ENCODE measurements around a stretch of chr5.

DNA sequence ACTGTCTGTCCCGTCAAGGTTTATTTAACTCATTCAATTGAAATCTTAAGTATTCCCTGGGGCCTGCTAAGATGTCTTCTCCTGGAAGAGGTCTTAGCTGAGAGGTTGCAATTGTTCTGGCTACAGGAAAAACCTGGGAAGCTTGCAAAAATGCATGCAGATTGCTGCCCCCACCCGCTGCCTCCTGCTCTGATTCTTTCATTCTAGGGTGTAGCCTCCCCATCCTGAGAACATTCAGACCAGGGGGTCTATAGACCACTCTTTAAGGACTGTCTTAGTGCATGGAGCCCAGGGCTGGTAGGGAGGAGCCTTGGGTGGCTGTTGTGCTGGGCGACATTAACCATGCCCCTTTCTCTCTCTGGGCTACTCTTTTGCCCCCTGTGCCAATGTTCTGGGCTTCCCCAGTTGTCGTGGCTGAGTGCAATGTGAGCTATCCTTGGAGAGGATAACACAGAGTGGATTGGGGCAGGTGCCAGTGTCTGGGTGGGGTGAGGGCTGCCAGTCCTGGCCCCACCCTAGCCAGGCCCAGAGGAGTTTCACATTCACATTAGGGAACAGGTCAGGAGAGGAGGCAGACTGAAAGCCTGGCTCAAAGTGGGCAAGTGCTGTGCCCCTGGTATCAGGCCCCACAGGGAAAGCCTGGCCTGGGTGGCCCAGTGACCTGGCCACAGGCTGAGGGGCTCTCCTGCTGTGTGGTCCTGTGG is 7.7 kb upstream of the NDST1 start:
- PRO-cap, 2 experiments = peak in 2 of 2 experiments; most common plus-strand start position 545 of the sequence (in 1)

DNA sequence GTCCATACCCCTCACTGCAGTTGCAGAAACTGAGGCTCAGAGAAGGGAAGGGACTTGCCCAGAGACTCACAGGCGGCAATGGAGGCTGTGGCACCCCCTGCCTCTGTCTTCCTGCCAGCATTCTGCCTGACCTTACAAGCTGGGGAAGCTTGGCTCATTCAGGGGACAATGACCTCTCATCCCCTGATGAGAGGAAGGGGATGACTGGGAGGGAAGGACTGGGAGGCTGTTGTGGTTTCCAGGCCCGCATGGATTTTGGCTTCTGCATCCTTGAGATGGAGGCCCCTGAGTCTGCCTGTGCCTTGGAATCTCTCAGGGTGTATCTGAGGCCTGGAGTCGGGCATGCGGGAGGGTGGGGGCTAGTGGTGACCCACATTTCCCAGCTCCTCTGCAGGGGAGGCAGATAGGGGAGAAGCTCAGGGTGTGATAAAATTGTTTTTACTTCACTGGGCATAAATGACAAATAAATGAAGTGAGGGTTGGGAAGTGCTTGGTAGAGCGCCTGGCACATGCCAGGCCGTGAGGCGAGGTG is 1.0 kb downstream of the NDST1 start:
- PRO-cap, 2 experiments = peak in 1 of 2 experiments; most common plus-strand start position 200 of the sequence (in 1); most common minus-strand start position 124 of the sequence (in 1)

GRCh38 chr5:150581989-150582743 is 58.3 kb upstream of the SYNPO start:
- PRO-cap, 2 experiments = no peak in any of the 2 experiments

DNA sequence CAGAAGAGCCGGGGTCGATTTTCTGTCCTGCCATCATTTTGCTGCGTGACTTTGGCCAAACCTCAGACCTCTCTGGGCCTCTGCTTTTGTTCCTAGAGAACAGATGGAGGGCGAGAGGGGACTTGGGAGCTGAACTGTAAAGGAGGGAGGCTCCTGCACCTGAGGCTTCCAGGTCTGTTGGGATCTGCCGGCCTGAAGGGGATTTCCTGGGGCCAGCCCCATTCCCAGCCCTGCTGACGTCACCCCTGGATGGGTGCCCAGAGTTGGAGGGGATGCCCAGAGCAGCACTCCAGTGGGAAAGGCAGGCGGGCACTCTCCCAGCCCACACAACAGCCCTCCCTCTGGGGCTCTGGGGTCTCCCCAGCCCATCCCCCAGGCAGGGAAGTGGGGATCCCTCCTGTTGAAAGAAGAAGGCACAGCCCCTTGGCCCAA is 40.4 kb upstream of the SYNPO start:
- PRO-cap, 2 experiments = peak in 1 of 2 experiments; most common plus-strand start position 292 of the sequence (in 1); most common minus-strand start position 186 of the sequence (in 1)

DNA sequence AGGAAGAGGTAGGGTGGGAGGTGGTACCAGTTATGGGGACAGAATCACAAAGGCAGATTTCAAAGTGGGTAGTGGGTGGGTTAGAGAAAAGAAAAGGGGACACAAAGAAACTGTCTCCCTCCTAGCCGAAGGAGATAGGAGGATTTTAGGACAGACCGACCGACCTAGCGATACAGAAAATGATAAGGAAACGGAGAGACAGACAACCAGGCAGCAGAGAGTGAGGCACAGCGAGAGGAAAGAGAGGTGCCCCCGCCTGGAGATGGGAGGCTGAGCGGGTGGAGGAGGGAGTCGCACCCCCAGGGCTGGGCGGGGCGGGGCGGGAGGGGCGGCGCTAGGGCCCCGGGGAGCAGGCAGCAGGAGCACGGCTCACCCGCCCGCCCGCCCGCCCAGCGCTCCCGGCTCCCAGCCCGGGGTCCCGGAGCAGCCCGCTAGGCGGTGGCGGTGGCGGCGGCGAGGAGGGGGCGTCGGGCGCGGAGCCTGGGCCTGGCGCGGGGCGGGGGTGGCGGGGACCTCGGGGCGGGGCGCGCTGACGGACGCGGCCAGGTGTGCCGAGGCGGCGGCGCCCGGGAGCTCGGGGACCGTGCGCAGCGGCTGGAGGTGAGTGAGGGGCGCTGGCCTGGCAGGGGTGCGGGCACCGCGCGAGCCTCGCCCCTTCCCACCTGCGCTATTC is 16.0 kb upstream of the SYNPO start:
- PRO-cap, 2 experiments = peak in 1 of 2 experiments; most common plus-strand start position 337 of the sequence (in 1); most common minus-strand start position 237 of the sequence (in 1)

DNA sequence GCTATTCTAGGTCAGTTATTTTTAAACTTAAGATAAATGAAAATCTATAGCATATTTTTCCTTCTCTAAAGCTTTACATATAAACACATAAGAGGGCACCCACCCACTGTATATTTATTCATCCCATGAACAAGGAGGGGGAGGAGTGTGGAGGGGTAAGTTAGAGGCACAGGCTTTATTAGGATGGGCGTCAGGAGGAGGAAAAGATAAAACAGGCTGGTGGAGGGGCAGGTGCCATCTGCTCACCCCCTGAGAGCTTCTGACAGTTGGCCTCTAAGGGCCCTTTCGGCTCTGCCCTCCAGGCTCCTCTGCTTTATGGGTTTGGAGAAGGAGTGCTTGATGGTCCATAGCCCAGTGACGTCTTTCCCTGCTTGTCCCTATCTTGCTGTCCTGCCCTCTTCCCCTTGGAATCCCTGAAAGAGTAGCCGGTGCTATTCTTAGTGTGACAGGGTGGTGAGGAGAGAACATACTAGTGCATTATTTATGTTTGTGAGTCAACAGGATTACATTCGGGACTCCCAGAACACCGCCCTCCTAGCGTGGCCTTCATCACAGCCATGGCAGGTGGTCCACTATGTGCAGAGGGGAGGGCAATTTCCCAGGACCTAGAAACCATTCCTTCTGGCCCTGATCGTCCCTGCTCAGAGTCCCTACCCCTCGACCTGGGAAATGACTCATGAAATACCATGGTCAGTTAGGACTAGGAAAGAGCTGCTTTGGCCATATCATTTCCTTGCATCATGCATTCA is 7.9 kb upstream of the SYNPO start:
- PRO-cap, 2 experiments = no peak in any of the 2 experiments

DNA sequence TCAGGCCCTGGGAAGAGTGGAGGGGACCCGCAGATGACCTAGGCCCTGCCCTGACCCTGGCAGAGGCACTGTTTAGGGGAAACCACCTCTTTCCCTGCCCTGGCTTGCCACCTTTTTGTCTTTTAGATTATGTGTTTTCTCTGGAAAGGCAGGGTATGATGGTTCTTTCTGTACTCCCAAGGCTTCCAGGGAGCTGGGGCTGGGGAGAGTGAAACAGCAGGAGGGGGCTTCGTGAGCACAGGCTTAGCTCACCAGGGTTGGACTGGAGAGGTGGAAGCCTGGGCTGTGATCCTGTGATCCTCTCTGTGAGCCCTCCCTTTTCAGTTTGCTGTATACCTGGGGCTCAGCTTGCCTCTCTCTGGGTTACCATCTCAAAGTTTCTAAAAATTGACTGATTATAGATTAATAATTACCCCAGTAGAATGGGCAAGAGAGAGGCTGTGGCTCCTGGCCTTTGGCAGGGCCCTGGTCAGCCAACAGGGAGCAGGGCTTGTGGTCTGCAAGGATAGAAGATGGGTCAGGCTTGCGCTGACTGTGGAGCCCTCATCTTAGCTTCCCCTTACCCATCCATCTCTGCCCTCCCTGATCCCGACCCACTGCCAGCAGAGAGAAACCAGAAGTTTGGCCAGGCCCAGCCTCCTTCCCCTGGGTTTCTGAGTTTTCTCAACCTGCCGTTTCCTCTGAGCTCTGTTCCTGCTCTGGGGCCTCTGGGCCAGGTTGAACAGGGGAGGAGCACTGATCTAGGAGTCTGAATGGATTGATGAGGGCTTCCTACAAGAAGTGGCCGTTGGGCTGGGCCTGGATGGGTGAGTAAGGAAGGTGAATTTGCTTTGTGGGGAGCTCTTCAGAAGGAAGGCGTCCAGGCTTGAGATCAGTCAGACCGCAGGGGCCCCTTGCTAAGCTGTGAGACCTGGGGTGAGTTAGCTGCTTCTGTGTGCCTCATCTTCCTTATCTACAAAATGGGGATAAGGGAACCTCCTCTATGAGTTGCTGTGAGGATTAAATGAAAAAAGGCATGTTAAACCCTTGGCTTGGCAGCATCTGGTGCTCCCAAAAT is 1.5 kb upstream of the SYNPO start:
- PRO-cap, 2 experiments = peak in 2 of 2 experiments; most common minus-strand start position 327 of the sequence (in 2)

- PRO-cap, 2 experiments = no peak in any of the 2 experiments
Observed at GRCh38 chr5:150648798-150649415, 8.4 kb downstream of the SYNPO start.

- PRO-cap, 2 experiments = no peak in any of the 2 experiments
Observed at GRCh38 chr5:150652009-150652339, 9.1 kb upstream of the MYOZ3 start.

DNA sequence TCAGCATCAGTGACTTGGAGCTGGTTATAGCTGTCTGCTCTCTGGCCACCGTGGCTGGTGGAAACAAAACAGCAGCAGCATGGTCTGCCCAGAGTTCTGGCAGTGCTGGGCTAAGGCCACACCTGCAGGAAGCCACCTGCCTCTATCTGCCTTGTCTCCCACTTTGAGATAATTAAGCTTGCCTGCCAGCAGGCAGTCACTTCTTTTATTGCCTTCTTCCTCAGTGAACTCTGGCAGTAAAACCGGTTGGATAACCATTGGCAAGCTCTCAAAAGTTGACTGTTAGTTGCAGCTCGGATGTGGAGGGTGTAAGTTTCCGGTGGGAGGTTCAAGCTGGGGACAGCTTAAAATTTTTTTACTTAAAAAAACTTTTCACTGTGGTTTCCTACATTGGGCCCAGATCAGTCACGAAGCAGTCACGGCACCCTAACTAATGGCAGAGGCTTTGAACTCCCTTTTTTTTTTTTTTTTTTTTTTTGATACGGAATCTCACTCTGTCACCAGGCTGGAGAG is 5.0 kb downstream of the SMIM3 start:
- PRO-cap, 2 experiments = no peak in any of the 2 experiments

DNA sequence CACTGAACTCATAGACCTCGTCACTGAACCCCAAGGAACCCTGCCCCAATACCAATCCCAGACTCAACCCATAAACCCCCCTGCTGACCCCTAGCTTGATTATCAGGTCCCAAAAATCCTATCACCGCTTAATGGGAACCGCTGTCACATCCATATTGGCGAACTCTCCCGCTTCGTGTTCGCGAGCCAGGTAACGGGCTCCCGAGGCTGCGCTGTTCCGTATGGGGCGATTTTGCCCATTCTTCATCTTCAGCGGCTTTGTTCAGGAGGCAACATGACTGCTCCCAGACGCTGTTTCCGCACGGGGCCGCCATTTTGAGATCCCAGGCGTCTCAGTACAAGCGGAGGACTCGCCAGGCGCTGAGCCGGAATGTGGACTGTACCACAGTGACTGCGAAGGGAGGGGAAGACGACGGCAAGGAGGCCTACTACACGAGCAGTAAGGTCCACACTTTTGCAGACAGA is 41.5 kb upstream of the ZNF300 start:
- PRO-cap, 2 experiments = no peak in any of the 2 experiments

DNA sequence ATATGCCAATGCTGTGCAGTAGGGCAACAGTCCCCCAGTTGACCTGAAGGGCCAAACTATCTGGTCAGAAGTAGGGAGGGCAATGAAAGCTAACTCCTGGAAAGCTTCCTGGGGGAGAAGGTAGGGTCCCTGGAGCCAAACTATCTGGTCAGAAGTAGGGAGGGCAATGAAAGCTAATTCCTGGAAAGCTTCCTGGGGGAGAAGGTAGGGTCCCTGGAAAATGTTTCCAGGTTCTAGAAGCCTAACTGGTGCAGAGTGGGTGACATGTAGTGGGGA is 48.4 kb upstream of the ZNF300 start:
- PRO-cap, 2 experiments = peak in 1 of 2 experiments; most common plus-strand start position 67 of the sequence (in 1)

DNA sequence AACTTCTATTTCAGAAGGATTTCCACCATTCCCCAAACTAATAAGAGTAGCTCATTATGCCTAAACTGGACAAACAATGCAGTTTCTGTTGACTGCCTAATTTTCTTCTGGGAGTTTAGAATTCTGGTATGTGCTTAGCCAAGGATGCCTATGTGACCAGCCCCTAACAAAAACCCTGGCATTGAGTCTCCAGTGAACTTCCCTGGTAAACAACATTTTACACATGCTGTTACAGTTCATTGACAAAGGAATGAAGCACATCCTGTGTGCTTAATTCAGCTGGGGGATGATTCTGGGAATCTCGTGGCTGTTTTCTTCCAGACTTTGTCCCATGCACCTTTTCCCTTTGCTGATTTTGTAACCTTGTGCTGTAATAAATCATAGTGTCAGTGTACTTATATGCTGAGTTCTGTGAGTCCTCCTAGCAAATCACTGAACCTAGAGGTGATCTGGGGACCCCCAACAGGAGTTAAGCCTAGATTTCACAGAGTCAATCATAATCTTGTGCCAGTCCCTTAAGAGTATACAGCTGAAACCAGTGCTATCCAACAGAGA is 5.4 kb upstream of the GPX3 start:
- PRO-cap, 2 experiments = peak in 1 of 2 experiments; most common plus-strand start position 398 of the sequence (in 1)

DNA sequence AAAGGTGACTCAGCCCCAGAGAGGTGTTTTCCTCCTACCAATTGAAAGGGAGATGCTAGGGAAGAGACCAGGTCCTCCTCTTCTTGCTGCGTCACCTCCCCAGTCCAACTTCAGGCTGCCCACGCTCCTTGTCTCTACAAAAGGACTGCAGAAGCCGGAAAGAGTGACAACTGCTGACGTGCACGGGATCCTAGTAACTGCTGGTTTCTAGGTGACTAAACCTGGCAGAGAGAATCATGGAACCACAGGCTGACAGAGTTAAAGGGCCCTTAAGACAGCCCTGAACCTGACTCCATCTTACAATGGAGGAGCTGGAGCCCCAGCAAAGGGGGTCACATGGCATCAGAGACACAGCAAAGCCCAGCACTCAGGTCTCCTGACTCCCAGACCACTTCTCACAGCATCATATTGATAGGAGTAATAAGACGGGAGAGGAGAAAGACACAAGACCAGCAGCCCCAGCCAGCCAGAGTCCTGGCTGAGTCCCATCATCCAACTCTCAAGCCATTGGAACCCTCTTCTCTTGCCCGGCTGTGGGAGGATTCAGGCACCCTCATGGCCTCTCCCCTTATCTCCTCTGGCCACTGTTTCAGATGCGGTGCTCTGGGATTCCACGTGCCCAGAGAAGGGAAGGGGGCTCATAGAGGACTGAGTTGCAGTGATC is 2.3 kb downstream of the GPX3 start:
- PRO-cap, 2 experiments = peak in 2 of 2 experiments; most common plus-strand start position 224 of the sequence (in 1); most common minus-strand start position 112 of the sequence (in 2)

- PRO-cap, 2 experiments = no peak in any of the 2 experiments
Observed at GRCh38 chr5:151027847-151028280, 7.5 kb downstream of the GPX3 start.

DNA sequence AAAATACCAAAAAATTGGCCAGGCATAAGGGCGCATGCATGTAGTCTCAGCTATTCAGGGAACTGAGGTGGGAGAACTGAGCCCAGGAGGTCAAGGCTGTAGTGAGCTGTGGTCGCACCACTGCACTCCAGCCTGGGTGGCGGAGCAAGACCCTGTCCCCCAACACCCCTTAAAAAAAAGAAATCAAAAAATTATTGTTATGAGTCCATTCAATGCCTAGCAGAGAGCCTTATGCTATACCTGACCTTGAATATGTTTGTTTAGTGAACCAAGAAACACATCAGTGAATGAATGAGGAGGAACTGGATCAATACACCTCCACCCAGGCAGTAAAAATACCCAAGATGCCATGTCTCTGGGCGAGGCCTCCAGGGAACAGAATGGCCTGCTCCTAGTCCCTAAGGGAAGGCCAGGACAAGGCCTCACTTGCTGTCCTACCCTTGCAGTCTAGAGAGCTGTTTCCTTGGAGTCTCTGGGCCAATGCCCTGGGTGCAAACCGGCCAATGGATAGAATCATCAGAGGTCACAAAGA is 26.2 kb downstream of the TNIP1 start:
- PRO-cap, 2 experiments = no peak in any of the 2 experiments

GRCh38 chr5:151082016-151082766 is 1.4 kb upstream of the TNIP1 start:
- PRO-cap, 2 experiments = no peak in any of the 2 experiments

DNA sequence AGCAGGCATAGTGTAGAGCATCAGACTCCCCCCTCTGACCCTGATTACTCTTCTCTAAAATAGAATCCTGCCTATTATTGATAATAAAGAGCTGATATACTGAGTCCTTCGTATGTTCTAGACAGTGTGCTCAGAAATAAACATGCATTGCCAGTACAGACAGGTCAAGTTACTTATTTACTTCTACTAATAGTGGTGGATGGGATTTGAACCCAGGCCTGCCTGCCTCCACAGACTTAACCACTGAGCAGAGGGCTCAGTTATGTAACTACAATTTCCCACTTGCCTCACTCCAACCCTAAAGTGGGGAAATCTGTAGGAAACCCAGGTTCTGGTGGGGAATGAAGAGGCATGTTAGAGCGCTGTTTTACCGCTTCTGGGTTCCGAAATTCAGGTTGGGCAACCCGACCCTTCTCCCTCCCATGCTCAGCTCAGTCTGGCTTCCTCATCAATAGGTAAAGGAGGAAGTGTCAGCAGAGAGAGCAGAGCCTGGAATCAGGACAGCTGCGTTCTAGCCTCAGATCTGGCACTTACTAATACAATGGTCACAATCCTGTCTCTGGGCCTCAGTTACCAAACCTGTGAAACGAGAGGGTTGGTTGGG is 16.0 kb upstream of the TNIP1 start:
- PRO-cap, 2 experiments = peak in 1 of 2 experiments; most common plus-strand start position 458 of the sequence (in 1)

DNA sequence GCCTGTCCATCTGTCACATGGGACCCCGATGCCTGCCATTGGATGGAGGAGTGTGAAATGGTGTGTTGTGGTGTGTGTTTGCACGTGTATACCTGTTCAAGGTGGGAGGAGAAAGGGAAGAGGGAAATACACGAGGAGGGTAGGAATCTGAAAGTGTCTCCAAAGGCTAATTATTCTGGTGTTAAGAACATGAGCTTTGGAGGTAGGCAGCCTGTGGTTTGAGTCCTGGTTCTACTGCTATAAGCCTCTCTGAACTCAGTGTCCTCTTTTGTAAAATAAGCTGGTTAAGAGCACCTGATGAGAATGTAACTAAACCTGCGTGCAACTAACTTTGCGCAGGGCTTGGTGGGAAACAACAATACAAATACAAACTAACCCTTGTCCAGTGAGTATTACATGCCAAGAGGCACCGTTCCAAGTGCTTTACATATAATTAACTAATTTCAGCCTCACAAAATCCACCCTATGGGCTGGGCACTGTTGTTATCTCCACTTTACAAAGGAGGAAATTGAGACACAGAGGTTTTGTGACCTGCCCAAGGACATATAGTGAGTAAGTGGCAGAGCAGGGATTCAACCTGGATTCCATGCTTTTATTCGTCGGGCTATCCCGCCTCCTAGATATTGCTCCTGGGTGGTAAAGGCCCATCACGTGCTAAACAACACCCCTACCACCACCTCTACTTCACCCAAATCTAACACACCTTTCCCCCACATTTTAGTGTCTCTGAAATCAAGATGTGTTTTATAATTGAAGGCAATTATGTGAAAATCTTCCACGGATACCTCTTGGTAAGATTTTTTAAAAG is 26.2 kb upstream of the TNIP1 start:
- PRO-cap, 2 experiments = no peak in any of the 2 experiments

- PRO-cap, 2 experiments = no peak in any of the 2 experiments
Observed at GRCh38 chr5:151434409-151434848, 13.0 kb upstream of the SLC36A1 start.

All from Metastatic Liver Carcinoma in the Adrenal Gland (tissue), 2 donors.